Metastatic Pancreatic Carcinoma in the Ovary (tissue), 1 donor: ENCODE measurements around a stretch of chr15.

DNA sequence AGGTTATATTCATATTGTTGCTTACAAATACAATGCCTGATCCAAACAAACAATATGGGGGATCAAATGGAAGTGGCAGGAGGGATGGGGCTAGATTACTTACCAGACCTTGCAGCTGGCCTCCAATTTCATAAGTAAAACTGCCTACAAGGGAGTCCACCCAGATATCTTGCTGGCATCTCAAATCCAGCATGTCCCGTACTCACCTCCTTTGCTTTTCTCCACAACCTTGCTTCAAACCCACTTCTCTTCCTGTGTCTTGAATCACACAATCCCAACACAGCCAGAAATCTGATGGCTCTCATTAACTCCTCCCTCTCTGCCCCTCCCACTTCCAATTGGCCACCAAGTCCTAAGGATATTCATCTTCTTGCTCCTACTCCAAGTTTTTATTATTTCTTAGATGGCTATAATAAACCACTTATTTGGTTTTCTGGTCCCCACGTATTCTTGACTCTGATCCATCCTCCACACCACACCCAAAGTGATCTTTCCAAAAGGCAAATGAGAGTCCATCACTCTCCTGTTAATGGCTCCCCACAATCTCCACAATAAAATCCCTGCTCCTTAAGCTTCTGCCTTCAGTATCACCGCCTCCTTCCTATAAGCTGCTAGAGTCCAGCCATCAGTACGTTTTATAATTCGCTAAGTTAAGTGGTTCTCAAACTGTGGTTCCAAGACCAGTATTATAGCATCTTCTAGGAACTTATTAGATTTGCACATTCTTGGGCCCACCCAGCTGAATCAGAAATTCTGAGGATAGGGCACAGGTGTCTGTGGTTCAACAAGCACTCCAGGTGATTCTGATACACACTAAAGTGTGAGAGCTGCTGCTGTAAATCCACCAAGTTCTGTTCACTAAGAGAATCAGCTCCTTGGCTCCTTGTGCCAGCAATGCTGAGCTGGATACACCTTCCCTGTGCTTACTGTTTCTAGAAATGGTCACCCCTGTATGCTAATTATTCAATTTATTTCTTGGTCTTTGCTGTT is 18.7 kb downstream of the RAB27A start:
- PRO-cap: no peak

- PRO-cap: no peak
Observed at GRCh38 chr15:55289386-55289661, 289 bp downstream of the RAB27A start.

DNA sequence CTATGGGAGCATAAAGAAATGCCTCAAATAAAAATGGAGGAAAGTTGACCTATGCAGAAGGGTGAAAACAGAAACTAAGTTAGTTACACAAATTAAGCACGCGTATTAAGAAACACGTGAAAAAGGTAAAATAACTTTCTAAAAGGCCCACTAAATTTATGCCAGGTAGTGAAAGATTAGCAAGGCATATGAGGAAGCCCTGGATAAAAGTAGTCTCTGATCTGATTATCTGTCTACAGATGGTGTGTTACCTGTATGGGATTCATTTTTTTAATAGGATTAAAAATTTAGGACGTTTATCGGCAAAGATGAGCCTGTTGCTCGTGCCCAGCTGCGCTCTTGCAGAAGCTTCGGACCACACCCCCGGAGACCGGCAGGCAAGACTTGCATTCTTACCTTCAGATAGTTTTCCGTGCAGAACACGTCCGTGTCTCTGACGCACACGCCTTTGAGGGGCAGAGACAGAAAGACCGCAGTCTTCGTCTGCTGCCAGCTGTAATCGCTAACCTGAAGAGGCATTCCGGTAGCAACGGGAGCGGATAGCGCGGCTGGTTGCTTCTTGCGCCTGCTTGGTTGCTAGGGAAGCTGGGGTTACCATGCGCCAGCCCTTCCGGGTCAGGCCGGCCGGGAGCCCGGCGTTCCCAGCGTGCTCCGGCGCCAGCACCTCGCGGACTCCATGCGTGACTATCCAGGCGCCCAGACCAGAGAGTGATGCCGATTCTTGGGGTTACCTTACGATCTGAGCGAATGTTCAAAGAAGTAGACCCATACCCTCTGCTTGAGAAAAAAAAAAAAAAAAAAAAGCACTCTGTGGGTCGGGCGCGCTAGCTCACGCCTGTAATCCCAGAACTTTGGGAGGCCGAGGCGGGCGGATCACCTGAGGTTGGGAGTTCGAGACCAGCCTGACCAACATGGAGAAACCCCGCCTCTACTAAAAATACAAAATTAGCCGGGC is 9.9 kb downstream of the DNAAF4 start:
- PRO-cap: no peak

DNA sequence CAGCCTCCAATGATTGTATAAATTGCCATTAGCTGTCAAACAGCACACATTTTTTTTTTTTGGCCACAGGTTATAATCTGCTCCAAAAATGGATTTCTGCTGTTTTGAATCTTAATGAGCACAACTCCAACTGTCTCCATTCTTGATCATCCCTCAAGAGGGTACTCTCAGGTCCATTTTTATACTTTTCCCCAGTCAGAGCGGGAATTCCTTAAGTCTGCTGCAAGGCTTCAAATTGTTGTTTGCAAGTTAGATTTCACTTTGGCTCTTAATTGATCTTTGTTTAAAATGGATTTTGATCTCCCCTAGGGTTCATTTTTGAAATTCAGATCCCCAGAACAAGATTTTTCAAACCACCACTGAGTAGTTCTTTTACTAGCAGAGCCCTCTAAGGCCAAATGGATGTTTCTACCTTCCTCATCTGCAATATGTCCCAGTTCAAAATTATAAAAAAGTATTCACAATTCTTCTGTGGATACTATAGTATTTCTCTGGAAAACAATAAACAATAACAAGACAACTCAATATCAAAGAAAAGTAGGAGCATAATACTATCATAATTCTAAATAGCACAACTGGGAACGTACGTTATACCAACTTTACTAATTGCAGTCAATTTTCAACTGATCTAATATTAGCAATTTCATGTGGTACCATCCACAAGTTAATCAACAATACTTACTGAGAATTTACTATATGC is 36.9 kb upstream of the DNAAF4 start:
- PRO-cap: no peak

GRCh38 chr15:55737217-55737963 is 5.6 kb downstream of the PRTG start:
- PRO-cap: no peak

- PRO-cap: no peak
Observed at GRCh38 chr15:55799700-55800225, 56.8 kb upstream of the PRTG start.

GRCh38 chr15:55909046-55909852 is 84.2 kb downstream of the NEDD4 start:
- PRO-cap: no peak

DNA sequence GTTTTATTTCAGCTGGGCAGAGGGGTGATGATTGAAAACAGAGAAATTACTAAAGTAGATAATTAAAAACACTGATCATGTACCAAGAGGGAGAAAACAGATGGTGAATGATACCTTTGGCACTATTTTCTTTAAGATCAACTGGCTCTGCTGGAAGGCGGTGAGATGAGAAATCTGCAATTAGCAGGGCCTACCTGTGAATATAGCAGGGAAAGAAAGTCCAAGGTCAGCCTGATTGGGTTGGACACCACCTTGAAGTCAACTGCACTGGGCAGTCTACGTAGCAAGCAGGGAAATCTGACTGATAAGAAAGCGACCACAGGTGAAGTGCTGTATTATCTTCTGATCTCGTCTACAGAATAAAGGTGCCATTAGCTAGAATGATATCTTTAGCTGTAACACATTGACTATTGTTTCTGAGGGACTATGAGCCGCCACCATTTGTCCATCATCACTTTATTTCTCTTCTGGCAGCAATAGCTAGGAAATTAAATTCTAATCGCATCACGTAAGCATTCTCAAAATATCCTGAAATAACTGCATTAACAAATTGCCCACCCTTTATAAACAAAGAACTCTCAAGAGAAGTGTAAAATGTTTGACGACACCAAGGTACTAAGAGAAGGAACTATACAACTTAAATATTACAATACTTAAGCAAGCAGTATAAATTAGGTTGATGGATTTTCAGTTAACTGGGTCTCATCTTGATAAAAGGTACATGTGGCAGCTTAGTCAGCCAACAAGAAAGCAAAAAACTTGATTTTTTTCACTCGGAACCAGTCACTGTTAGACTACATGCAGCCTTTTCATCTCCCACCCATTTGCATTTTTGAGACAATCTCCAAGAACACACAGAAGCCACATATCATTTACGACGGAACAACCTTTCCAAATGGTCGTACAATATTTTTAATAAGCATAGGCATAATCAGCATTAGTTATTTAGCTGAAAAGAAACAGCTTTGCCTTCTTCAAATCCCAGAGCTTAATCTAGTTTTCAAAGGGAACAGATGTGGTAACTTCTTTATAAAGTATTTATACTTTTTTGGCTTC is 1.3 kb downstream of the NEDD4 start:
- PRO-cap: no peak

GRCh38 chr15:56040358-56041077 is 47.1 kb upstream of the NEDD4 start:
- PRO-cap: bidirectional peak, plus-strand start at chr15:56040742, minus-strand start at chr15:56040587

- PRO-cap: no peak
Observed at GRCh38 chr15:56089318-56090243, 96.2 kb upstream of the NEDD4 start.

DNA sequence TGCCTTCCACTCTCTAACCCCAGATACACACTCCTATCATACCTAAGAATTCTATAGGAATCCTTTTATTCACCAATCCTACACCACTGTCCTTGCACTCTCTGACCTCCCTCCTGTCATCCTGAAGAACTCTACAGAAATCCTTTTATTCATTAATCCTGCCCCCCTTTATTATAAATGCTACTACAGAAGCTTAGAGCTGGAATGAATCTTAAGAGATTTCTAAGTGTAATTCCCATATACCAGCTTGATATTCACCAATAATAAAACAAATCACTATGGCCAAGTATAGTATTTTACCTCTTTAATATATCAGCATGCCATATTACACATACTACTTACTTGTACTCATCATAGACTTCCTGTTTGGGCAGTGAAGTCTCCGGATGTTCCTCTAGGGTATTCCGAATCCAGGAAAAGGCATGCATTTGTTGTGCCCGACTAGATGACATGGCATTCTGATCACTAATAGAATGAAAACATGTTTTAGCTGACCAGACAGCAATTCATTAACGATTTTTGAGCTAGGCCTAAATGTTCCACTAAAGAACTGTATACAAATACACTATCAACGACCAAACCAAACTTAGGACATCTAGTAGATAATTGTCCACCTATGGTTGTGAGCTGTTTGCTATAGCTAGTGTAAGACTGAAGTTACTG is 101.1 kb downstream of the RFX7 start:
- PRO-cap: no peak

- PRO-cap: no peak
Observed at GRCh38 chr15:56812073-56812571, 78.8 kb upstream of the ZNF280D start.

- PRO-cap: no peak
Observed at GRCh38 chr15:56918956-56919375, 522 bp downstream of the TCF12 start.

GRCh38 chr15:56927474-56928232 is 9.2 kb downstream of the TCF12 start:
- PRO-cap: no peak

GRCh38 chr15:57143214-57143945 is 224.9 kb downstream of the TCF12 start:
- PRO-cap: no peak

GRCh38 chr15:57302409-57303004 is 73.8 kb upstream of the CGNL1 start:
- PRO-cap: no peak

DNA sequence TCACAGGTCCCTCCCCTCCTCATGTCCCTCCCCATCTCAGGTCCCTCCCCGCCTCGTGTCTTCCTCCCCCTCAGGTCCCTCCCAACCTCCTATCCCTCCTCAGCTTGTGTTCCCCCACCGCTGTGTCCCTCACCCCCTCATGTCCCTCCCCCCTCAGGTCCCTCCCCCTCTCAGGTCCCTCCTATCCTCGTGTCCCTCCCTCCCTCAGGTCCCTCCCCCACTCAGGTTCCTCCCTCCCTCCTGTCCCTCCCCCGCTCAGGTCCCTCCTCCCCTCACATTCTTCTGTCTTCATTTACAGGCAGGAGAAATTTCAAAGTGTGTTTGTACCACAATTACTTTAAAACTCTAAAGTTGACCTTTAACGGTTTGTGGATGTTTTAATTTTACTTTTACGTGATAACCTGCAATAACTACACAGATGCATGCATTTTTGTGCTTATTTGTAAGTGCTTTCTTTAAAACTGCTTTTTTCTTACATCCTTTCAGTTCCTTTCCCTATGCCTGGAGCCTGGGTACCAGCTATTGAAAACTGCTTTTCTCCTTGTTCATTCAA is 51.9 kb upstream of the CGNL1 start:
- PRO-cap: no peak

DNA sequence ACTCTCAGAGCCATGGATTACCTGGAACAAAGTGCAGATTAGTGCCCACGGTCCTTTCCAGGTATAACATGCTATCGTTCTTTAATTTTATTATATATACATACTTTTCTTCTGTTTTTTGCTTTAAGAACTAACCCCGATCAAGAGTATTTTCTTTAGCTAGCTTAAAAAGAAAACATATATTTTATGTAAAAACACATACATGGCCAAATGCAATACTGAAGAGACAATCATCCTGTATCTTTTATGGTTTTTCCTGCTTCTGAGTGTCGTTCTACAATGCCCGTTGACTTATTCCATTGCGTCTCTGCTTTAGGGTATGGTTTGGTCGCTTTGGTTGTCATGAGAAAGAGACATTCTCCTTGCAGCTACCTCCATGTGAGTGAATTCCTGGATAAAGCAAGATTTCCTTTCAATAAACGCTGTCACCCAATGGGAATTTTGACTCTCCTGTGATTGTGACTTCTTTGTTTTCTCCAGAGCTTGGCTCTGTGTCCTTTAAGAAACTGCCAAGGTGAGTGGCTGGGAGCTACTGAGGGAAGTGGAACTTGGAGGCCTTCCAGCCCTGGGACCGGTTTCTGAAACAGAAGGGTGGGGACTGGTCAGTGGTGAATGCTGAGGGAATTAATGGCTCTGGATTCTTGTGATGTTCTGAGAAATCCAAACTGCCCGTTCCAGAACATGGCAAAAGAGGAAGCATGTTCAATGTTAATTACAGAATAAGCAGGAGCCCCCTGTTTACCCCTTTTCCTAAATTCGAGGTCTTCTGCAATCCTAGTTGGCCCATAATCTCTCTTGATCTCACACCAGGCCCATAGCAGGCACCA is 41.2 kb upstream of the MYZAP start:
- PRO-cap: no peak

DNA sequence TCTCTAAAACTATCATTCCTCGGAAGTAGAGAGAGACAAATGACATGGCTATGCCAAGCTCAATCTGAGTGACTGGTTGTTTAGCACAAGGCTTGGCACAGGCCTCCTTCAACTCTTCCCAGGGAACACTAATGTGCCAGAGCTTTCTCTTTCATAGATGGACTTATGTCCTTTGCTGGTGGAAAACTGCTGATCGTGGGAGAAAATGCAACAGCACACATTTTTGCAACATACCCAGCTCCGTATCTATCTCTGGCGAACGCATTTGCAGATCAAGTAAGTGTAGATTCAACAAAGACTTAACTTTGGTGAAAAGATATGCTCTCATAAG is 36.5 kb downstream of the AQP9 start:
- PRO-cap: no peak

GRCh38 chr15:58179631-58180221 is 41.5 kb downstream of the AQP9 start:
- PRO-cap: no peak